Breast (tissue), 4 donors: Measurements from ENCODE around the genes SLC9A8 and UBE2V1.

GRCh38 chr20:49244059-49244820, 25.0 kb downstream of the DDX27 start:
- PRO-cap, 3 experiments, result no peak in any of the 3 experiments
- RRBS, result no CpG with 5 or more reads among the region's 6 CpGs

DNA sequence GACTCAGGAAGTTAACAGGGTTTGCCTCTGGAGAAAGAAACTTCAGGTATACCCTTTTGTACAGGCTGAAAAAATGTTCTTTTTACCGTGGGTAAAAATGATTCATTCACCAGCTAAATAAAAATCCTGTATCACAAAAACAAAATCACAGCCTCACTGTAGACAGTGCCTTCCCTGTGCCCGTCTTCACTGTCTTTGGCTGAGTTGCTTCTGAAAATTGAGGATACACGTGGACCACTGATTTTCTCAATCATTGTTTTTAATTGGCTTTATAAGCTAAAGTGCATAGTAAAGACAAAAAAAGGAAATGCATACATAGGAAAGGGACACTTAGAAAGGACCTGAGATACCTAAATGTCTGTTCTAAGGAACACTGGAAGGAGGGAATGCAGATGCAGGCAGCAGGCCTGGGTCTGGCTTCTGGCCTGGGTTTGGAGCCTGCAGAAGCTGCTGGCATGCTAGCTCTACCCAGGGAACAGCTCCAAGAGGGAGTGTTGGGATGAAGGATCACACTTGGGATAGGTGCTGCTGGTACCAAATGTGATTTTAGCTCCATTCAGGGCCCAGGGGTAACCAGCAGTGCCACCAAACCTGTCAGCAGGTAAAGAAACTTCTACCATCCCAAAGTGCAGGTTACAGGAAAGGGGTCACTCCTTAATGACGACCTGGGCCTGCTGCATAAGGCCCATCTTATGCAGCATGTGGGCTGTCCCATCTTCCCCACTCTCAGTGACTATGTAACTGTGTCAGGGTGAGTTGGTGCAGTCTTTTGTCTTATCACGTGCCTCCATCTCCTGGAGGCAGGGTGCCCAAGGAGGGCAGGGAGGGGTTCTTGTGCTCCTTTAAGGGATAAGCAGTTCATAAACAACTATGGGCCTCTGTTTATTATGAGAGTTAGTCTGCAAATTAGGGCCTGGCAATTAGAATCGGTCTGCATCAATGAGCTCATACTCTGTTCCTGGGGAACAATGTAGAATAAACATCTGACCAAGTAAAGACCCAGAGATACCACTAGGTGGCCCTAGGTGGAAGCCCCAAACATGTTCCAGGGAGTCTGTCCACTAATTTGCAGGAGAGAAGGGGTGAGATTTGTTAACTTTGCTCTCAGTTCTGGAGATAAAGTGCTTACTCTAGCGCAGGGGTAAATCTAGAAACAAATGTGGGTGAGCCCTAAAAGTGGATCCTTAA, 26.8 kb downstream of the DDX27 start:
- PRO-cap, 3 experiments, result no peak in any of the 3 experiments
- RRBS, result no CpG with 5 or more reads among the region's 7 CpGs

GRCh38 chr20:49349757-49350122, 71.9 kb upstream of the ZNFX1 start:
- PRO-cap, 3 experiments, result no peak in any of the 3 experiments
- RRBS, result no CpG with 5 or more reads among the region's 3 CpGs

DNA sequence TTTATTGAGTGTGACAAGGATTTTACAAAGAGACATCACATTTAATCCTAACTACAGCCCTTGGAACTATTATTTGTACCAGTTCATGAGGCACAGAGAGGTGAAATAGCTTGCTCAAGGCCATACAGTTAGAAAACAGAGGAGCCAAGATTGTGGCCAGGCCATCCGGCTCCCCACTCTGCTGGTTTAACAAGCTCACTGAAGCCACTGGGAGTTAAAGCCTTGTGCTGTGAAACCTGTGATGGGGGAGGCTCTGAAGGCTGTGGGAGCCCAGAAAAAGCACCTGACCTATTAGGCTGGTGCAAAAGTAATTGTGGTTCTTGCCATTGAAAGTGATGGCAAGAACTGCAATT, 74.9 kb upstream of the ZNFX1 start:
- PRO-cap, 3 experiments, result no peak in any of the 3 experiments
- RRBS, result no CpG with 5 or more reads among the region's 1 CpG

- PRO-cap, 3 experiments, result no peak in any of the 3 experiments
- RRBS, result no CpG with 5 or more reads among the region's 10 CpGs
These were observed 72.5 kb upstream of the PTGIS start for GRCh38 chr20:49640276-49640897.

DNA sequence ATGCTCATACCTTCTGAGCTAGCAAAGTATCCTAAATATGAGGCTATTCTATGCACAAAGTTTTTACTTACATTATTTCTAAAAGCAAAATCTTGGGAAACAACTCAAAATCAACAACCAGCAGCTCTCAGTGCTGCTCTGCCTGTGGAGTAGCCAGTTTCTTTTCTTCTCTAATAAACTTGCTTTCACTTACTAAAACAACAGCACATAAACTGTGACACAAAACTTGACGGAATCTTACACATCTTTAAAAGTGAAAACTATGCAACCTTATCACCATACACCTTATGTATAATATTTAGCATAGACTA, 43.8 kb downstream of the B4GALT5 start:
- PRO-cap, 3 experiments, result no peak in any of the 3 experiments
- RRBS, result no CpG with 5 or more reads among the region's 1 CpG

DNA sequence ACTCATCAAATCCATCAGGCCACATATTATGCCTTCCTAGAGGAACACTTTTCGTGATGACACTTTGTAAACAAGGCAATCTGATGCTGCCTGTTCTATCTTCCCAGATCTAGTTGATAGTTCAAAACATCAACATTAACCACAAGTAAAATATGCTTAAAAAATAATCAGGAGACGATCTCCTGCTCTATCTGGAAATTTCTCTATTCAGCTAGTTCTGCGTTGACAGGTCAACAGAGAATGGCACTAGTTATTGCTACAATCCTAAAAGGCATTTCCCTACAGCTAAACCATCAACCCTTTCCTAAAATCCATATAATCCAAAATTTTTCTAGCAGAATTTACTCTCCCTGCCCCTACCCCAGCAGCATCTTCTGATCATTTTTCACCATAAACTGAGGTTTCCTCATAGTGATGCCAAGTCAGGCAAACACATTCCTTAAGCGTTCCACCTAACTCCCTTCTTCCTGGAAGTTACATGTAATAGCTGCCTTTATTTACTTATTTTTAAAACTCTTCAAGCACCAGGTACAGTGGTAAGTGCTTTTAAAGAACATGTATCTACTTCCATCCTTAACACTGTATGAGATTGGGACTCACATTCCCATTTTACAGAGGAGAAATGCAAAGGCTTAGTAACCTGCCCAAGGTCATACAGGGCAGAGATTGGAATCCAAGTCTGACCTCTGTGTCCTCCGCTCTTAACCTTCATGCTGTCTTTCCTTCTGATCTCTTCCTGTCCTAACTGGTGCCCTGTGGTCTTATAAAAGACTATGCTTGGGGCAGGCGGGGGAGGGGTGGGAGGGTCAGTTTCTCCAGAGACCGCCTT, 1.8 kb downstream of the B4GALT5 start:
- PRO-cap, 3 experiments, result peak in 1 of 3 experiments; most common minus-strand start position 738 of the sequence (in 1)
- RRBS, result no CpG with 5 or more reads among the region's 7 CpGs

DNA sequence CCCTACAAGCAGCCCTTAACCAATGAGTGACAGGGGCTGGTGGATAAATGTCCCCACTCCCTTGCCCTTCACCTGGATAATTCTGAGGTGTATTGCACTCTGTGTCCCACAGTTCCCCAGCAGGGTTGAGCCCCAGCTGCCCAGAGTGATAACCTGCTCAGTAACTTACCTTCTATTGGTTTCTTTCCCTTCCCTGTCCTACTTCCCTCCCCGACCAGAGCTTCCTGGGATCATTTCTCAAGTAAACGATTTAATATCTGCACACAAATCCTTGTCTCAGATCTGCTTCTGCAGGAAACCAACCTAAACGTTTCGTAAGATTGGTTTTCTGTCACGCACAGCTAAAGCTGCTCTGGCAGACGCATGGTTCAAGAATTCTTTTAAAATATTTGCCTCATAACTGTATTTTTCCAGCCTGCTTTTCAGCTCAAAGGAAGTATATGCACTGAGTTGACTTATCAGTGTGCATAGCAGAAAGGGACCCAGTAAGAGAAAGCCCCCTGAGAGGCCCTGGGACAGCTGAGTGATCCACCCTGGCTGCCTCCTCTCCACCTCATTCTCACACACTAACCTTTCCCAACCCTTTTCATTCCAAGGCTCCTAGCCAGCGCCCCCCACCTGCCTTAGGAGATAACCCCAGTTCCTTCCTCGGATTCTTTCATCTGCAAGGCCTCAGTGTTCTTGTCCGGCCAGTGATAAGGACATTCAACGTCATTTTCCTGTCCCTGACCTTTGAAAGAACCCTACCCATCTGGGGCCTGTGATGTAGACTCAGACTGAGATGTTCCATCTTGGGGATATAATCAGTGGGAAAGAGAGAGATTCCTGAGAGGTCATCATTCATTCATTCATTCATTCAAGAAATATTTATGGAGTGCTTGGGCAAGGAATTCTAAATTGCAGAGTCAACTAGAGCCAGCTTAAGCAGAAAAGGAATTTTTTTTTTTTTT, 22.5 kb upstream of the SLC9A8 start:
- PRO-cap, 3 experiments, result no peak in any of the 3 experiments
- RRBS, result no CpG with 5 or more reads among the region's 10 CpGs

GRCh38 chr20:49812449-49813522, at the start of gene SLC9A8:
Gene SLC9A8 (plus strand): TSS chr20:49812828.
- PRO-cap, 3 experiments, result peak in 3 of 3 experiments; most common plus-strand start chr20:49812920 (in 3); most common minus-strand start chr20:49812777 (in 2)
- RRBS, result under 1% methylated on average over 21 of the region's 69 CpGs

- PRO-cap, 3 experiments, result no peak in any of the 3 experiments
- RRBS, result no CpG with 5 or more reads among the region's 2 CpGs
These were observed 10.9 kb downstream of the SLC9A8 start for GRCh38 chr20:49823336-49824104.

DNA sequence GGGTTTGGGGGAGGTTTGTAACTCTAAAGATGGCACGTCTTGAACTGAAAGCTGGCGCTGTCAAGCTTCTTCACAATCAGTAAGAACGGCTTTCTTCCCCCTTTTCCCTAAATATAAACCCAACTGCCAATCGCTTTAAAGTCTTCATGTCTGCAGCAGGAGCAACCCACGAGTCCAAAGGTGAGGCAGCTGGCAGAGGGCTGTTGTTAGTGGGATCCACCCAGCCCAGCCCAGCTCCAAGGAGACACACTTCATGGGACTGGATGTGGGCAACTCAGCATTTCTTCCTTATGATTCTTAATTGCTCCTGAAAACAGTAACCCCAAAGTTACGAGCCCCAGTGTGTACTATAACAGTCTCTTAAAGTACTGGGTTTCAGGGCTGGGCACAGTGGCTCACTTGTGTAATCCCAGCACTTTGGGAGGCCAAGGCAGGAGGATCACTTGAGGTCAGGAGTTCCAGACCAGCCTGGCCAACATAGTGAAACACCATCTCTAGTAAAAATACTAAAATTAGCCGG, 8.2 kb upstream of the SPATA2 start:
- PRO-cap, 3 experiments, result no peak in any of the 3 experiments
- RRBS, result no CpG with 5 or more reads among the region's 7 CpGs

DNA sequence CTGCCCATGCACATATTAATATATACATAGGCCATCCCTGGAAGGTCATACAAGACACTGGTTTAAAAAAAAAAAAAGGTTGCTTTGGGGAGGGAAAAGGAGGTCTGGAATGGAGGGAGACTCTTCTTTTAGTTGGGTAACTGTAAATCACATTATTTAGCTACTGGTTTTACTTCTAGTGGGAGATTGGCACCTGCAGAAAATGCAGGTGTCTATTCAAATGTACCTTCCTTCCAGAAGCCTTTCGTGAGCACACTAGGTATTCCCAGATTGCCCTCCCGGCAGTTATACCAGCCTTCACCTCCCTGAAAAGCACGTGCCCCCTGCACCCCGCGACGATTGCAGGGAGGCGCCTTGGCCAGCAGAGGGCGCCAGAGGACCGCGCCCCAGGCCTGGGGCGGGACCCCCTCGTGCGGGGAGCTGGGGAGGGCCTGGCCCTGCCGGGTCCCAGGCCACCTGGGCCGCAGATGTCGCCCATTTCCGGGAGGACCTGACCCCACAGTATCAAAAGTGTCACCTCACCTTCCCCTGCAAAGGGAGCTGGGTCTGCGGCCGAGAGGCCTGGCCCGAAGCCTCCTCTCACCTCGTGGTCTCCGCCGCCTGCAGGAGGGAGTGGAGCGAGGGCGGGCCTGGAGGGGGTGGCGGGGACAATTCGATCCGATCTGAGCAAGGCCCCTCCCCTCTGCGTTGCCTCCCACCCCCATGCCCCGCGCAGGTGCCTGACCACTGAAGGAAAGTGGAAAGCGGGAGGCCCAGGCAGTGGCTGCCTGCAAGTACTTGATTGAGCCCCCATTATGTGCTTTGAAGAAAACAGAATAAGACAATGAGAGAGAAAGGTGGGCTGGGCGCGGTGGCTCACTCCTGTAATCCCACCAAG, 3.7 kb upstream of the SNAI1 start:
- PRO-cap, 3 experiments, result no peak in any of the 3 experiments
- RRBS, result under 1% methylated on average over 4 of the region's 34 CpGs

- PRO-cap, 3 experiments, result peak in 3 of 3 experiments; most common plus-strand start chr20:50113246 (in 3); most common minus-strand start chr20:50113139 (in 3)
- RRBS, result 3% methylated on average over 22 of the region's 38 CpGs
These were observed at the start of gene UBE2V1 for GRCh38 chr20:50113029-50113509. Gene UBE2V1 (minus strand): TSS chr20:50113150.

DNA sequence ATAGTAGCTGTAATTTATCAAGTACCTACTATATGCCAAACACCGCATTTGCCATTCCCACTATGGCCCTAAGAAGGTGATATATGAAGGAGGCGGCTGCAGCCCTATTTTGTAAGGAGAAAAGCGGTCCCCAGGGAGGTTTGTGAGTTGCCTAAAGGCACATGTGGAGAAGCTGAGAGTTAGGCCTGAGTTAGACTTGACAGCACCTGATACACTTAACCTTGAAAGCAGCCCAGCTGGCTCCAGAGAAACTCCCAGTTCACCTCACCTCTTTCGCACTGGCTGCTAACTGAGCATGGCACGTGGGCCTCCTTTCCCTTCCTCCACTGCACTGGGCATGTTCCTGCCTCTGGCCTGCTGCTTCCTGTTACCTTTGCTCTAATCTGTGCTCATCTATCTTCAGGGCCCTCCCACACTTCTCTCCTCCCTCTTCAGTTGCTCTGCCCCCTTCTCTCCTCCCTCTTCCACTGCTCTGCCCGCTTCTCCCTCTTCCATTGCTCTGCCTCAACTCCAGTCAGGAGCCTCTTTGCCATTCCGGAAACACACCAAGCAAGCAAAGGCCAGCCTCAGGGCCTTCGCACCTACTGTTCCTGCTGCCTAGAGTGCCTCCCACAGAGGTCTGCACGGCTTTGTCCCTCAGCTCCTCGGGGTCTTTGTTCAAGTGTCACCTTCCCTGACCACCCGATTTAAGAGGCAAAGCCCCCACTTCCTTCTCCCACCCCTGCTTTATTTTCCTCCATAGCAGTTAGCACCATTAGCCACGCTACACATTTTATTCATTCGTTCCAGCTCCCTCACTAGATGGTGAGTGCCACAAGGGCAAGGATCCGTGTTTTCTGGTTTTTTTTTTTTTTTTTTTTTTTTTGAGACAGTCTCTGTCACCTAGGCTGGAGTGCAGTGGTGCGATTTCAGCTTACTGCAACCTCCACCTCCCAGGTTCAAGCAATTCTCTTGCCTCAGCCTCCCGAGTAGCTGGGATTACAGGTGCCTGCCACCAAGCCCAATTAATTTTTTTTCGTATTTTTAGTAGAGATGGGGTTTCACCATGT, 13.9 kb upstream of the UBE2V1 start:
- PRO-cap, 3 experiments, result no peak in any of the 3 experiments
- RRBS, result no CpG with 5 or more reads among the region's 17 CpGs

DNA sequence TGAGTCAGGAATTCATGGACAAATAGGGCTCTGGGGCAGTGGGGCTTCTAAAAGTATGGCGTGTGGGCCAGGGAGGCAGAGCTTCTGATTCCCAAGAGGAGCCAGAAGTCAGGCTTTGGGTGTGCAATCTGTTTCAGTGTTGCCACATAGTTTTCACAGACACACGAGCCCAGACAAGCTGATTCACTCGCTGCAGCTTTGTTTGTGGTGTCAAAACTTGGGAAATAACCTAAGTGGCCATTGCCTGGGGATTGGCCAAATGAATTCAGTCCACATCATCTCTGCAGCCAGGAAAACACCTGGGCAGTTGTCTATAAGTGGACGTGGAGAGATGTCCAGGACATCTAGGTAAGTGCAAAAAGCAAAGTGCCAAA, 9.1 kb downstream of the PEDS1 start:
- PRO-cap, 3 experiments, result no peak in any of the 3 experiments
- RRBS, result no CpG with 5 or more reads among the region's 4 CpGs

DNA sequence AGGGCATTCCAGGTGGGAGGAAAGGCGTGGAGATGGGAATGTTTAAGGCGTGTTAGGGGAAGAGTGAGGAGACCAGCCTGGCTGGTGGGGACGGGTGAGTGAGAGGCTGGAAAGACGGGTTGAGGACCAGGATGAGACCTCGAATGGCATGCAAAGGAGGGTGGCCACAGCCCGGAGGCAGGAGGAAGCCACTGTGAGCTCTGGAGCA, 49.5 kb downstream of the CEBPB start:
- PRO-cap, 3 experiments, result peak in 3 of 3 experiments; most common plus-strand start position 70 of the sequence (in 2)
- RRBS, result no CpG with 5 or more reads among the region's 6 CpGs

DNA sequence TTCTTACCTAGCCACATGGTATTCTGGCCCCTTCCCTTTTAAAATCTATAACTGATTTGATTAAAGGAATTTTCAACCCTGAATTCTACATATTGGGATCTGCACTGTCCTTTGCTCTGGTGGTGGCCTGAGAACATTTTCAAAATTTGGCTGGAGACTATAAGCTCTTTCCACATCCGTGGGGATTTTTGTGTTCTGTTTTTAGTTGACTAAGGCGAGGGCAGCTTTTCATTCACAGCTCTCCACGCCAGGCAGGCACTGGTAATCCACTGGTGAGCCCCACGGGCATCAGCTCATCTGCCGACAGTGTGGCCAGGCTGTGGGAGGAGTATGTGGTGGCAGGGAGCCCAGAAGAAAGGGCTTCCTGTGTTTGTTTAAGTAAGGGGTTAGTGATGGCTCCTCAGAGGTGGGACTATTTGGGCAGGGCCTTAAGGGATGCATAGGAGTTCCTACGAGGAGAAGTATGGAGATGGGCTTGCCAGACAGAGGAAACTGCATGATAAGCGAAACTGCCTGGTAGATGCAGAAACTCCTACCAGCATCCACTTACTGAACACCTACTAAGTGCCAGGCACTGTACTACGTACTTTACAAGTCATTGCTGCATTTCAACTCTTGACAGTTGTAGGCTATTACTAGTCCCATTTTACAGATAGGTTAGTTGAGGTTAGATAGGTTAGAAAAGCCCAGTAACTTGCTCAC, 54.9 kb downstream of the CEBPB start:
- PRO-cap, 3 experiments, result peak in 1 of 3 experiments; most common minus-strand start position 260 of the sequence (in 1)
- RRBS, result no CpG with 5 or more reads among the region's 8 CpGs

GRCh38 chr20:50247963-50248875, 57.6 kb downstream of the CEBPB start:
- PRO-cap, 3 experiments, result no peak in any of the 3 experiments
- RRBS, result no CpG with 5 or more reads among the region's 22 CpGs

DNA sequence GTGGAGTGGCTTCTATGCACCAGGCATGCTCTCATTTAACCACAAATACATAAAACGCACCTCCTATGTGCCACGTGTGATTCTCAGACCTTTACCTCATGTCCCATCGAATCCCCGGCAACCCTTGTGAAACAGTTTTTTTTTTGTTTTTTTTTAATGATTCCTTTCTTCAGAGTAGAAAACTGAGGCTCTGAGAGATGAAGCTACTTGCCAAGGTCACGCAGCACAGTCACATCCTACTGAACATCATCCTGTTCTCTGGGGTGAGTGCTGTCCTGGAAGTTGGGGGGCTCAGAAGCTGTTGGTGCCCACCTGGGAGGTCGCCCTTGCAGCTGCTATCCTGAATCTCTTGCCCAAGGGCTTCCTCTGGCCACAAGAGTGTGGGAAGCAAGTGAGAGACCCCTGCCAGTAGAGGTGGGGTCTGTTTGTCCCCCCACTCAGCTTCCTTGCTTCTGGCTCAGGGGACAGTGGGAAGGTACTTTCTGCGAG, 84.9 kb downstream of the CEBPB start:
- PRO-cap, 3 experiments, result no peak in any of the 3 experiments
- RRBS, result no CpG with 5 or more reads among the region's 7 CpGs

DNA sequence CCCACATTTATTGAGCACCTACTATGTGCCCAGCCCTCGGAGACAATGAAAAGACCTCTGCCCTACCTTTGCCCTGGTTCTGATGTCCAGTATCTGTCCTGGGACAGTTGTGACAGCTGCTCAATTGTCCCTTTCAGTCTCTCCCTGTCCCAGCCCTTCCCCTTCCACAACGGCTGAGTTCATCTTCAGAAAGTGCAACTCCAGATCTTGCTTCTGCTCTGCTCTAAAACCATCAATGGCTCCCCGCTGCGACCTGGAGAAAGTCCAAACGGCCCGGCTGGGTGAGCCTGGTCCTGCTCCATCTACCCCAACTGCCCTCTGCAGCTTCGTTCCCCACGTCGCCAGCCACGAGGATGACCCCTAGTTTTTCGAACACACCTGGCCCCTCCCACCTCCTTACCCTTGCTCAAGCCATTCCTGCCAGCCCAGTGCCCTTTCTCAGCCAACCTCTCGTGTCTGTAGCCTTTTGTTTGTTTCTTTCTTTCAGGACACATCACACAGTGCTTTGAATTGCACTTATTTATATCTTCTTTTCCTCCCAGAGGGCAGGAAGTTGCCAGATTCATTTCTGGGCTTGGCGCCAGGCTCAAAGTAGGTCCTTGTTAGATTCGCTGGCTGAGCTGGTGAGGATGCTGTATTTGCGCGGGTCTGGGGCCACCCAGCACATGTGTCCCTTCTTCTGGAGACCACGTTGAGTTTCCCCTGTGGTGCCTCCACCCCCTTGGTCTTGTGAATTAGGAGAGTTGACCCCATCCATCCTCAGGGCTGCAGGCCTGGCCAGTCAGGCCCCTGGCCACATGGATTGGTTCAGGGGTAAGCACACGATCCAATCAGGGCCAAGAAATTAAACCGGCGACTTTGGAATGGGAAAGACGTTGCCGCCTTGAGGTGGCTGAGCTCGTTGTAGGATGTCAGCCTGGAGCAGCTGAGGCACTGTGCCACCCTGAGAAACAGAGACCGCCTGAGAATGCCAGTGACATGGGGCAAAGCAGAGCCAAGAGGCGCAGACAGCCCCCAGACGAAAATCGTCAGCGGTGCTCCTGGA, 155.9 kb downstream of the CEBPB start:
- PRO-cap, 3 experiments, result peak in 2 of 3 experiments; most common plus-strand start position 605 of the sequence (in 2); most common minus-strand start position 495 of the sequence (in 2)
- RRBS, result no CpG with 5 or more reads among the region's 28 CpGs